Spleen (tissue), 7 donors: Measurements from ENCODE around the gene HEXIM1.

DNA sequence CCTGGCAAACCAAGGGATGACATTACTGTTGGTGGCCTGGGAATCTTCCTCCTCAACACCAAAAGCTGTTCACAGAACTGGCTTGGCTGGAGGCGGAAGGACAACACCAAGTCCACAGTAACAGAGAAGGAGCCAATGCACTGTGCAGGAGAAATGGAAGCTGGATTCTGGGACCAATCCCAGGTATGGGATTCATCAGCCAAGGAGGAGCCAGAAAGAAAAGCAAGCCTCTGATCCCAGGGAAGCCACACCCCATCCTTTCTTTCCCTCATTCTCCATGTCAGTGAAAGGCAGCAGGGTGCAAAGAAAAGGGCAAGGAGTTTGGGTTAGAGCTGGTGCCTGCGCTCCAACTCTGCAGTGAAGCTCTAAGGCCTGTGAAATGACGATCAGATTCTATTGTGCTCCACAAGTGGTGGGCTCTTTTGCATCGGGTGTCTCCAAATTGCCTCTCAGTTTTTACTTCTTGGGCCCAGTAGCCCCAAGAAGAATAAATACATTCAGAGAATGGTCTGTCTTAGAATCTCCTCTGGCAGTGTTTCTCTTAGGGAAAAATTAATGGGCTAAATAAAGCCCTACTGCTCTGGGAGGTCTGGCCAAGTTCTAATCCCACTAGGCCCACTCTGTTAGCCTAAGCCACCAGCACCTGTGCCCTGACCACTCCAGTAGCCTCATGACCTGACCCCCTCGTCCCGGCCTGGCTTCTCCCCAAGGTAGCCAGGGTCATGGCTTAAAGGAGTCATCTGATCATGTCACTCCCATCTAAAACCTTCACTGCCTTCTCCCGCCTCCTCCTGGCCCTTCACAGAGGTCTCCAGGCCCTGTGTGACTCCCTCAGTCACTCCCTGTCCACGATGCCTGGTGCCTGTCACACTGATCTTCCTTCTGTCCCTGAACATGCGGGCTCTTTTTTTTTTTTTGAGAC is 10.8 kb downstream of the DCAKD start:
- PRO-cap, 4 experiments: no peak in any of the 4 experiments
- RAMPAGE, long total RNA, 4 experiments: no peak in any of the 4 experiments

GRCh38 chr17:45147146-45148012 is 896 bp upstream of the HEXIM1 start:
- PRO-cap, 4 experiments: peak in 4 of 4 experiments; most common plus-strand start chr17:45147938 (in 4); most common minus-strand start chr17:45147417 (in 4)
- RAMPAGE, long total RNA, 4 experiments: start-site peak on the minus strand in 1 of 4 experiments, at chr17:45147490-45147508 at its widest, 8 reads per replicate

DNA sequence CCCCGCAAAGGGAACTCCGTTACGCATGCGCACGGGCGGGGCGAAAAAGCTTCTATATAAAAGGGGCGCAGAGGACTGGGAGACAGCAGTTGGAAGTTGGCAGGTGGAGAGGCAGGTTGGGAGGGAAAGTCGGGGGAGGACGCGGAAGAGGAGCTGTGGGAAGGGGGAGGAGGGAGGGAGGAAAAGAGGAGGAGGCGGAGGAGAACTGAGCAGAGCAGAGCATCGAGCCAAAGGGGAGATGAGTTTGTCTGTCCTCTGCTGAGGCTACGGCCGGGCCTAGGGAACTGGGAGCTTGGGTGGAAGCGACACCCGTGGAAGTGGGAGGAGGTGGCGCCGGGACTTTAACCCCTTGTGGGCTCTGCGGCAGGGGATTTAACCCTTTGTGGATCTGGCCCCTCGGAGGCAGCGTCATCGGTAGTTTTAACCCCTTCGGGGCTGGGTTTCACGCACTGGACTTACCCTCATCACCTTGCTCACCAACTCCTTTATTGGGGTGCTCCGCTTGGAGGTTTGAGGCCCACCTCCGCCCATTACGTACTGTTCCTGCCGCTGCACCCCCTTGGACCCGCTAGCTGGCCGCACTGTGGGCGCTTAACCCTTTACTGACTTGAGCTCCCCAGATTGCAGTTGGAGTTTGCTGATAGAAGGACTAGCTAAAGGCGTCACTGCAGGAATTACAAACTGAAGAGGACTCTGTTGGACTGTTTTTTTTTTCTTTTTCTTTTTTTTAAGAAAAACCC is at the start of gene HEXIM1:
Gene HEXIM1 (plus strand): TSS at position 85 of the 740 bp plus-strand sequence.
- PRO-cap, 4 experiments: peak in 4 of 4 experiments; most common plus-strand start position 88 of the sequence (in 4); most common minus-strand start position 413 of the sequence (in 2)
- RAMPAGE, long total RNA, 4 experiments: start-site peak on the plus strand in 2 of 4 experiments, centred at positions 83 to 563 of the sequence, 12 to 218 reads per replicate

DNA sequence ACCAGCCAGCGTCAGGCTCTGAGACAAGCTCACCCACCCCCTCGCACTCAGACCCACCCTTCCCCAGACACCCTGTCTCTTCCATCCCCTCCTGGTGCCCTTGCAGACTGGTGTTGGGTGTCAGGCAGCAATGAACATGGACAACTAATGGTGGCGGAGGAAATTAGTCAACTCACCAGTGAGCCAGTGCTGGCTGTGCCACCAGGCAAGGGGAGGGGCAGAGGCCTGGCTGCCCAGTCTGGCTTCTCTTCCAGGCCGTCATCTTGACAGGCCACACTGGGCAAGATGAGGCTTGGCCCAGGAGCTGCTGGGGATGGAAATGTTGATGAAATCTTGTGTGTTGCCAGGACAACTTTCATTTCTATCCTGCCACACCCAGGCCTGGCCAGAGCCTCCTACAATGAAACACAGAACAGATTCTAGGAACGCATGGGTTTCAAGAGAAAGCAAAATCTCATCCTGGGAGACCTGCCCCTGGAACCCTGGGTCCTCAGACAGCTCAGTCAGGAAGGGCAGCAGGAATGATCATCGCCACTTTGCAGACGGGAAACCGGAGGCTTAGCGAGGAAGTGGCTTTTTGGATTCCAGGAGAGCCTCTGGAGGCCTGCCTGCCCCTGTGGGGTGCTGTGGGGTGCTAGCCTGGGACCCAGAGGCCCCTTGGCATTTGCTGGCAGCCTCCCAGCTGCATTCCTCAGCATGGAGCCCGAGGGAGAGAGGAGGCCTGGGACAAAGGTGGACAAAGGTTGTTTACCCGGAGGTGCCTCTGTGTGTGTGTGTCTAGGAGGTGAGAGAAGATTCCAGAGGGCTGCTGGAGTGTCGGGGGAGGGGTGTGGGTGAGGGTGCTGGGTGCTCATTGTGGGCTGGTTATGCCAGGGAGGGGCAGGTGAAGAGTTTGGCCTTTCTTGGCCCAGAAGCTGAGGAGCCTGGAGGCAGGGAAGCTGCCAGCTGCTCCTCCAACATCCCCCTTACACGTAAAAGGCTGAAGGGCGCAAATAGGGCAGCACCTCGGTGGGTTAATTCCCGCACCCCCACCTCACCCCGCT is 9.4 kb downstream of the HEXIM2 start:
- PRO-cap, 4 experiments: peak in 1 of 4 experiments; most common plus-strand start position 388 of the sequence (in 1)
- RAMPAGE, long total RNA, 4 experiments: no peak in any of the 4 experiments

- PRO-cap, 4 experiments: no peak in any of the 4 experiments
- RAMPAGE, long total RNA, 4 experiments: no peak in any of the 4 experiments
These were observed 10.1 kb downstream of the FMNL1 start for GRCh38 chr17:45231884-45232151.

- PRO-cap, 4 experiments: no peak in any of the 4 experiments
- RAMPAGE, long total RNA, 4 experiments: no peak in any of the 4 experiments
These were observed 2.3 kb downstream of the ARHGAP27 start for GRCh38 chr17:45430377-45430804.

DNA sequence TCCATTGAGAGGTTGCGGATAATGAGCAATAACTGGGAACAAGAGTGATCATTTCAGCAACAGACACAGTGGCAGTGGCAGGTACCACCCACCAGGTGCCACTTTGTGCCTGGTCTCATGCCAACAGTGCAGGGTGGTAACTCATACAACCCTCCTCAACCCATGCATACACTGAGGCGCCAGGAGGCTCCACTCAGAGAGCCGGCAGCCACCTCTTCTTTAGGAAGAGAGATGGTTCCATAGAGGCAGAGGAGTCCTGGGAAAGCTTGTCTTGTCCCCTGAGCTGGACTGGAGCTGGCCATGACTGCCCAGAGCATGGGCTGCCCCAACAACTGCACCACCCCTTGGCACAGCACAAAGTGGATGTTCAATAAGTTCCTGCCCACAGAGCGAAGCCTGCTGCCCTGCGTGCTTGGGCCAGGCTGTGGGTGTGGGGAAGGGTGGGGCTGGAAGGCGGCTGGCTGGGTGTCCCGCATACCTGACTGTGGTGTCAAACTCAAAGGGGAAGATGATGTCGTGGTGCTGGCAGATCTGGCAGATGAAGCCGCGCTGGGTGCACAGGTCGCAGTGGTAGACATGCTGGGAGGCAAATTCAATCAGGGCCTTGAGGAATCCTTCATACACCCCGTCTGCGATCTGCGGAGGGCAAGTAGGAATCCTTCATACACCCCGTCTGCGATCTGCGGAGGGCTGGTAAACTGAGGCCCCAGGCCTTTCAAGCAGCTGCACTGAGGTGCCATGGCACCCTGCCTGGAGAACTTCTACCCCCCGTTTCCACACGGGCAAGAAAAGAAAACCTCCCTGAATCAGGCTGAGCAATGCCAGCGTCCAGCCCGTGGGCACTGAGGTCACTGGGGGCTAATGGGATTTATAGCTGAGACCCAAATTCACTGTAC is 6.6 kb upstream of the ARHGAP27 start:
- PRO-cap, 4 experiments: peak in 2 of 4 experiments; most common minus-strand start position 759 of the sequence (in 1)
- RAMPAGE, long total RNA, 4 experiments: no peak in any of the 4 experiments

GRCh38 chr17:45585046-45585437 is 94.5 kb upstream of the PLEKHM1 start:
- PRO-cap, 4 experiments: peak in 4 of 4 experiments; most common plus-strand start chr17:45585118 (in 3); most common minus-strand start chr17:45585178 (in 3)
- RAMPAGE, long total RNA, 4 experiments: start-site peak on the plus strand in 2 of 4 experiments, at chr17:45585197-45585260 at its widest, 5 to 7 reads per replicate

DNA sequence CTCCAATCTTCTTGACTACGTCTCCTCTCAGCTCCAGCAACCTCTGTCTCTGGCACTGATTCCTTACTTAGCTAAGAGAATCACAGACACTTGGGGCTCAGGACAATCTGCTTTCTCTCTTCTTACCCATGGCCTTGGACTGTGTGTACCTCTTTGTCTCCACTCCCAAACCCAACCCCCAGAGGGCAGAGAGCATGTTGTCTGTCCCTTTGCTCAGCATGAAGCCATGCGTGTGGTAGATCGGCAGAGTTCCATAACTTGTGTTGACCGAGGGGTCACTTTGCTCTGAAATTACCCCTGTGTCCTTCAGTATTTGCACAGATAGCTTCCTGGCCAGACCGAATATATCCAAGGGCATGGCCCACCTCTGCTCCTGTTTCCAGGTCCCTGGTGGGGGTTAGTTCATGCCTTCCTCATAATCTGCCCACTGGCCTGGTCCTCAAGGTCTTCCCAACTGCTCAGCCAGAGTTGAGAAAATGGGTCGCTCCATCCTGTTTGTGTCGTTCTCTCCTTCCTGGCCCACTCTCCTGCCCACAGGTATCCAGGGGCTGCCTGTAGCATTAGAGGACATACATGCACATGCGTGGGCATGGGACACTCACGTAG is 41.6 kb downstream of the MAPT start:
- PRO-cap, 4 experiments: no peak in any of the 4 experiments
- RAMPAGE, long total RNA, 4 experiments: no peak in any of the 4 experiments

DNA sequence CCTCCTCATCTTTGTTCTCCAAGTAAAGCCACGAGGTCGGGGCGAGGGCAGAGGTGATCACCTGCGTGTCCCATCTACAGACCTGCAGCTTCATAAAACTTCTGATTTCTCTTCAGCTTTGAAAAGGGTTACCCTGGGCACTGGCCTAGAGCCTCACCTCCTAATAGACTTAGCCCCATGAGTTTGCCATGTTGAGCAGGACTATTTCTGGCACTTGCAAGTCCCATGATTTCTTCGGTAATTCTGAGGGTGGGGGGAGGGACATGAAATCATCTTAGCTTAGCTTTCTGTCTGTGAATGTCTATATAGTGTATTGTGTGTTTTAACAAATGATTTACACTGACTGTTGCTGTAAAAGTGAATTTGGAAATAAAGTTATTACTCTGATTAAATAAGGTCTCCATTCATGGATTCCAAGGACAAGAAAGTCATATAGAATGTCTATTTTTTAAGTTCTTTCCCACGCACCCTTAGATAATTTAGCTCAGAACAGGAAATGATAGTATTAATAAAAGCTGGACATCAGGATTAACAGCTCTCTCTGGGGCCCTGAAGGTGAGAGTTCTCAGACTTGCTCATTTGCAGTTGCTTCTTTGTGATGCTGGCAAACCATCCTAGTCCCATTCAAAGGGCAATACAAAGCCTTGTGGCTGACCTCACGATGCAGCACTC is 29.0 kb downstream of the STH start:
- PRO-cap, 4 experiments: no peak in any of the 4 experiments
- RAMPAGE, long total RNA, 4 experiments: no peak in any of the 4 experiments

GRCh38 chr17:46032693-46033224 is 33.7 kb downstream of the STH start:
- PRO-cap, 4 experiments: no peak in any of the 4 experiments
- RAMPAGE, long total RNA, 4 experiments: no peak in any of the 4 experiments

DNA sequence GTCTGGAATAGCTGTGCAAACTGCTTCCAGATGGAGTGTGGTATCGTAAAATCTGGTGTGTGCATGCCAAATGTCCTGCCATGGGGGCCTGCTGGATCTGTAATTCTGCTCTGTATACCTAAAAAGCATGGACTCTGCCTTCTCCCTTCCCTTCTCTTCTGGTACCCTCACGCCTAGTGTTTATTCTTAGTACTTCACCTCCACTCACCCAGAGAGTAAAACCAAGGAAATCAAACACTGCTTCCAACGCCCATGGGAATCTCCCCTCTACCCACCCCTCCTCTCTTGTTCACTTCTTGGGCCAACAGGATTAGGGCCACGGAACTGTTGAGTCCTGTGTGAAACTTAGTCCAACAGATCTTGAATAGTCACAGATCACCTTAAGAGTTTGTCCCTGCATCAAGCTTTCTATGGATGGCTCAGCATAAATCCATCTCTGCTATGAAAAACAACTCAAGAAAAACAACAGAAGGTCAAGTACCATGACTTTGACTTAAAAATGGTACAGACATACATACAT is 38.9 kb downstream of the STH start:
- PRO-cap, 4 experiments: no peak in any of the 4 experiments
- RAMPAGE, long total RNA, 4 experiments: no peak in any of the 4 experiments

- PRO-cap, 4 experiments: peak in 1 of 4 experiments; most common minus-strand start chr17:46136144 (in 1)
- RAMPAGE, long total RNA, 4 experiments: no peak in any of the 4 experiments
These were observed 57.3 kb downstream of the KANSL1 start for GRCh38 chr17:46135920-46136251.

DNA sequence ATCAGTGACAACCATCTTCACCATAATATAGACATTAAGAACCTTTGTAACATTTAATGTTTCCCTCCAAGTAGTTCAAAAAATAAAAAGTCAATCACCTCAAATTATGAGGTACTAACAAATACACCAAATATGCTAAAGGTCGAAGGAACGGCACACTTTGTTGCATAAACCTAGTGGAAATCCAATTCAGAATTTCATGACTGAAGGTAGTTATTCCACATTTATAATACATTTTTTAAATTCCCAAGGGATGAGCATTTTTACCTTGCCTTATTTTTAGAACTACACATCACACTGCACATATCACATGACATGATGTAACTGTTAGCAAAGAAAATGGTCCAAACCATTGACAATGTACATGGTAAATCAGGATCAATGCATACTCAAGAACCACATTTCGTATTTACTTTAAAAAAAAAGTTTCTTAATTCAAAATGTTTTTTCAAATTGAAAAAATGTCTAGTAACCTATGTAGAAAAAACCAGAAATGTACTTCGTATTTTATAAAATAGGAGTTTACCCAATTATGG is 2.5 kb downstream of the KANSL1 start:
- PRO-cap, 4 experiments: peak in 1 of 4 experiments; most common plus-strand start position 365 of the sequence (in 1)
- RAMPAGE, long total RNA, 4 experiments: no peak in any of the 4 experiments

DNA sequence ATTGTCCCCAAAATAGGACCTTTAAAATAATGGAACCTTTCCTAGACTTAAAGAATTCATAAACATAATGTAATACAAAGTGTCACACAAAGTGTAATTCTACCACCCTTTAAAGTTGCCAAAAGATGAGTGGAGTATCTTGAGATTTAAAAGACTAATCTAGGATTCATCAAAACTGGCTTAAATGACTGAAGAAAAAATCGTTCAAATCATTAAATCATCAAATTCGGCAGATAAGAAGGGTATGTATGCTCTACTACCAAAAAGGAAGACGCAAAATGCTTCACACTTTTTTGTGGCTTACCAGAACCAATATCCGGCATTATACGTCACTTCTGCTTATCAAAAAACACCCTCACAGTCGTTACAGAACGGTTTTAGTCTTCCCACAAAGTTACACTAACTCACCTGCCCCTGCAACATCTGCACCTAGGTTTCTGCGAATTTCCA is 1.3 kb upstream of the KANSL1 start:
- PRO-cap, 4 experiments: peak in 4 of 4 experiments; most common plus-strand start position 380 of the sequence (in 2); most common minus-strand start position 267 of the sequence (in 3)
- RAMPAGE, long total RNA, 4 experiments: no peak in any of the 4 experiments

GRCh38 chr17:46711221-46711566 is 107.3 kb downstream of the WNT3 start:
- PRO-cap, 4 experiments: no peak in any of the 4 experiments
- RAMPAGE, long total RNA, 4 experiments: no peak in any of the 4 experiments

DNA sequence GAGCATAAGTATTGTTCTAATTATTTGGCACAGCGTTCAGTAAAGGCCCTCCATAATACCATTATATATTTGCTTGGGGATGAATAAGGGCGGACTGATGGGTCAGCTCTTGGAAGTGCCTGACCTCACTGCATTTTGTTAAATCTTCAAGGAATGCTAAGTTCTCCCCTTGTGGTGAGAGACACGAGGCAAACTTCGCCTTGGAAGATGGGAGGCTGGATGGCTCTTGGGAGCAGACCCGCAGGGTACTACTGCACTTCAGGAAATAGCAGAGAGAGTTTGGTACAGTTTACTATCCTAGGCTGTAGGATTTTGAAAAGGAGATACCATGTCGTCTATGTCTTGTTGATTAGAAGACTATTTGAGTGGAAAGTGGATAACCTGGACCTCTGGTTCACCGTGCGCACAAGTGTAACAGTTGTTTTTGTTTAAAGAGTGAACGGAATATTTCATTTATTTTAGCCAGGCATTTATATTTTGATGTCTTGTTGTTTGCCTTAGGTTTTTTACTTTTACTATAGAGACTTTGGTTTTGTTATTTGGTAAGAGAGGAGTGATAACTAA is 87.1 kb upstream of the RPRML start:
- PRO-cap, 4 experiments: no peak in any of the 4 experiments
- RAMPAGE, long total RNA, 4 experiments: no peak in any of the 4 experiments

DNA sequence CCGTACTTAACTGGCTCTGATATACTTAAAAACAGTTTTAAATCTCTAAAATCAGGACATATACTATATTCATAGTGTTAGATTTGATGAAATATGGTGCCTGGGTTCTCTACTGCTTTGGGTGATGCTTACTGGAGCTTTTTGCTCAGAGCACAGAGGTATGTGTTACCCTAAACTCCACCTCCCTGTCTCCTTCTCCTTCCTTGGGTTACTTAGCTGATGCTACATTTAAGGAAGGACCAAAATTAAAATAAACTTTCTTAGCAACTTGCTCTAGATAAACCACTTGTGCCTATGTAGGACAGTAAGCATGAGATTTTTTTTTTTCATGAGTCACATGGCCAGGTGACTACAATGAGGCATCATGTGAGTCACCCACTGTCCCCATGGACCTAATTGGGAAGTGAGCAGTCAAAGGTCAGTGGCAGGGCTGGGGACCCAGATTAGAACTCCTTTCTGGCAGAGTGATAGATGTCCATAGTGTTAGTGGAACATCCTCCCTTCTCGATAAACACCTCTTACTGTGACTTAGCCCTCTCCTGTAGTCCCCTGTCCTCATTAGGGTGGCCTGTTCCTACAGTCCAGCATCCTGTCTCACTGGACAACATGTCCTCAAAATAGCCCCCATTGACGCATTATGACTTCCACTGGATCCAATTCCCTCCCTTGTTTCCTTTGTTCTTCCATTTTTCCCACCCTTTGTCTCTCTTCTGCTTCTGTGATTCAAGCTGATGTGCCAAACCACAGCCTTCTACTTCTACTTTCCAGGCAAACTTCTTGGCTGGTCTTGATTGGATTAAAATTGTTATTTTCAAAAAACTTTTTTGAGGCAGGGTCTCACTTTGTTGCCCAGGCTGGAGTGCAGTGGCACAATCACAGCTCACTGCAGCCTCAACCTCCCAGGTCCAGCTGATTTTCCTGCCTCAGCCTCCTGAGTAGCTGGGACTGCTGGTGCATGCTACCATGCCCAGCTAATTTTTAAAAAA is 12.4 kb downstream of the ITGB3 start:
- PRO-cap, 4 experiments: no peak in any of the 4 experiments
- RAMPAGE, long total RNA, 4 experiments: no peak in any of the 4 experiments

- PRO-cap, 4 experiments: no peak in any of the 4 experiments
- RAMPAGE, long total RNA, 4 experiments: no peak in any of the 4 experiments
These were observed 34.9 kb downstream of the ITGB3 start for GRCh38 chr17:47288414-47288960.

DNA sequence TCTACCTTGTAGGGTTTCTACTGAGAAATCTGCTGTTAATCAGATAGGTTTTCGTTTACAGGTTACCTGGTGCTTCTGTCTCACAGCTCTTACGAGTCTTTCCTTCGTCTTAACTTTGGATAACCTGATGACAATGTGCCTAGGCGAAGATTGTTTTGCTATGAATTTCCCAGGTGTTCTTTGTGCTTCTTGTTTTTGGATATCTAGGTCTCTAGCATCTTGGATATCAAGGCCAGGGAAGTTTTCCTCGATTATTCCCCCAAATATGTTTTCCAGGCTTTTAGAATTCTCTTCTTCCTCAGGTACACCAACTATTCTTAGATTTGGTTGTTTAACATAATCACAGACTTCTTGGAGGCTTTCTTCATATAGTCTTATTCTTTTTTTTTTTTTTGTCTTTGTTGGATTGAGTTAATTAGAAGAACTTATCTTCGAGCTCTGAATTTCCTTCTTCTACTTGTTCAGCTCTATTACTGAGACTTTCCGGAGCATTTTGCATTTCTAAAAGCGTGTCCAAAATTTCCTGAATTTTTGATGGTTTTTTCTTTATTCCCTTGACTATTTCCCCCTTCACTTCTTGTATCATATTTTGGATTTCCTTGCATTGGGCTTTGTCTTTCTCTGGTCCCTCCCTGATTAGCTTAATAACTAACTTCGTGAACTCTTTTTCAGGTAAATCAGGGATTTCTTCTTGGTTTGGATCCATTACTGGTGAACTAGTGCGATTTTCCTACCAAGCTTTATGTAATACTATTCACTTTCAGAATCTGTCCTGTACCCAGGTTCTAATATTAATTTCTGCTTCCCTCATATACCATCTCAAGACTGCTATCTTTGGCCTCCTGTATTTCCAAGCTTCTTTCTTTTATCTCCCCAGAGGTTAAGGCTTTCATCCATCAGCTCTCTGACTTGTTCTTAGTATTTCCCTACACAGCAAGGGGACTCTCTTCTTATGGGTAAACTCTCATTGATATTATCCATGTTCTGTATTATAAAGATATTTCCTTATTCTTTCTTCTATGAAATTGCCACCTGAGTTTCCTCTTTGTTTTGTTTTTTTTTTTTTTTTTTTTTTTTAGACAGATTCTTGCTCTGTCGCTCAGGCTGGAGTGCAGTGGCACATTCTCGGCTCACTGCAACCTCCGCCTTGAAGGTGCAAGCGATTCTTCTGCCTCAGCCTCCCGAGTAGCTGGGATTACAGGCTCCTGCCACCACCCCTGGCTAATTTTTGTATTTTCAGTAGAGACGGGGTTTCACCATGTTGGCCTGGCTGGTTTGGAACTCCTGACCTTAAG is 92.3 kb upstream of the NPEPPS start:
- PRO-cap, 4 experiments: no peak in any of the 4 experiments
- RAMPAGE, long total RNA, 4 experiments: start-site peak on the minus strand in 1 of 4 experiments, centred at positions 180 to 801 of the sequence, 5 to 7 reads per replicate